Lower leg skin (tissue), 2 donors: ENCODE results near the genes ITPR2, TM7SF3, PPFIBP1, MANSC4 and PTHLH.

- PRO-cap: no peak
- RAMPAGE, long total RNA, 2 experiments: no peak in any of the 2 experiments
Measured at GRCh38 chr12:26561554-26562068, 271.4 kb downstream of the ITPR2 start.

DNA sequence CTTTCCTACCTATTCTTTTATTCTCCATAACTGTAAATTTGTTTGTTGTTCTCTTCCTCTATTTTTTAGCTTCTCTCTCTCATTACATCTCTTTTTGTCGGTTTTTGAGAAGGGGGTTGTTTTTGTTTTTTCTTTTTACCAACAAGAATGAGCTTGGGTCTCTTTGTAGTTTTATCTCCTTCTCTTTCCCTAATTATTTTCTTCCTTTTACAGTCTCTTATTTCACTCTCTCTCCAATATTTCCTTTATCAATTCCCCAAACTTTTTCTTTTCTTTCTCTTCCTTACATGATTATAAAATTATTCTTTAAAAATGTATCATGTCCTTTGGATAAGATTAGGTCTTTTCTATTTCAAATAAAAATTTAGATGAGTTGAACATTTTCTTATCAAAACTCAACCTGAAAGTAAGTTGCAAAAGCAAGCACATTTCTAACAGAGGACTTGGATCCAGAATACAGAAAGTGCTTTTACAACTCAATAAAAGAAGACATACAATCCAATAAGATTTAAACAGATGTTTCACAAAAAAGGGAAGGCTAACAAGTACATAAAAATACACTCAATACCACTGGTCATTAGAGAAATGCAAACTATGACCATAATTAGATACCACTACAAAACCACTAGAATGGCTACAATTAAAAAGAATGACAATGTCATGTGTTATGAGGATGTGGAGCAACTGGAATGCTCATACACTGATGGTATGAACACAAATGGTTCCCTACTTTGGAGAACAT is 94.3 kb downstream of the ITPR2 start:
- PRO-cap: no peak
- RAMPAGE, long total RNA, 2 experiments: start-site peak on the minus strand in 1 of 2 experiments, centred at position 396 of the sequence, 13 reads per replicate

- PRO-cap: bidirectional peak, plus-strand start at chr12:26832515, minus-strand start at chr12:26832435; bidirectional peak, plus-strand start at chr12:26833362, minus-strand start at chr12:26833193
- RAMPAGE, long total RNA, 2 experiments: start-site peak on the minus strand in 1 of 2 experiments, at chr12:26833186-26833222 at its widest, 21 reads per replicate
Measured at GRCh38 chr12:26832330-26833273, at the start of gene ITPR2. Gene ITPR2 (minus strand): TSS chr12:26833194.

DNA sequence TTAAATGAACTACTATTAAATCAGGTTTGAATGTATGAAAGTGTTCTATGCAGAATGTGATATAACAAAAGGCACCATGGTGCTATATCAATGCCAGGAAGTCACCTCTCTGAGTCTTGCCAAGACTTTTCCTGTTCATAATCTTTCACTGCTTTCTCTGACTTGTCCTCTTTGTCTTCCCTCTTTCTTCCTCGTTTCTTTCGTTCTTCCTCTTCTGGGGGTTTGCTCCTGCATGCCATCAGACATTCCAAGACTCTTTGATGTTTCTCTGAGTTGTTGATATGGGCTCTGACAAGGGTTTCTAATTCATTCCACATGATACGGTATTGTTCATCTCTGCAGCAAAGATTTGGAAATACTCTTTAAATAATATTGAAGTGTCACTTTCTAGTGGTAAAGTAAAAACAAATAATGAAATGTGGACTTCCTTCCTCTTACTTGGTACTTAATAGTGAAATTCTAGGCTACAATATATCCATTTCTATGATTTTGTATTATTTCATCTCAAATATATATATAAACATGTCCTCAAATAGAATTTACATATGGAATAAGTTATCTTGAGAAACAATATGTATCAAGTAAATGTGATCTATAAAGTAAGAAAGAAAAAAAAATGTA is 24.3 kb downstream of the INTS13 start:
- PRO-cap: no peak
- RAMPAGE, long total RNA, 2 experiments: no peak in any of the 2 experiments

- PRO-cap: no peak
- RAMPAGE, long total RNA, 2 experiments: no peak in any of the 2 experiments
Measured at GRCh38 chr12:26940768-26941163, 2.5 kb downstream of the FGFR1OP2 start.

DNA sequence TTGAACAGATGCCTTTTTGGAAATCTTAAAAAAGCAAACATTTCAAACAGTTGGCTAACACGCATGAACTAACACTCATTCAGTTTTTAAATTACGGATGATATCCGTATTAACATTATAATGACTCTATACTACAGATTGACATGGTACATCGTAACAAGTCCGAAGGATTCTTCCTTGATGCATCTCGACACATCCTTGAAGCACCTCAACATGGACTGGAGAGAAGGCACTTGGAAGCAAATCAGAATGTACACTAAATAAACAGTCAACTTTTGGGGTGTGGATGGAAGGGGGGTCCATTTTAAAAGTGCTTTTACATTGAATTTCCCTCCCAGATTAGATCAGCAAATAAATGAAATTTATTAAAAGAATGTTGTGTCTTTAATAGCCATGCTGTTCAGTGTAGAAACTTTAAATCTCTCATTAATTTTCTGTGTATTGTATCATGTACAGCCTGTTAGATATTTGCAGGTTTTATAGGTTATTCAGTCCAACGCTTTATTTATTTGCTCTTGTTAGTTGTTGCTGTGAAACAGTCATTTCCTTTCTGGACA is 22.2 kb downstream of the FGFR1OP2 start:
- PRO-cap: no peak
- RAMPAGE, long total RNA, 2 experiments: no peak in any of the 2 experiments

DNA sequence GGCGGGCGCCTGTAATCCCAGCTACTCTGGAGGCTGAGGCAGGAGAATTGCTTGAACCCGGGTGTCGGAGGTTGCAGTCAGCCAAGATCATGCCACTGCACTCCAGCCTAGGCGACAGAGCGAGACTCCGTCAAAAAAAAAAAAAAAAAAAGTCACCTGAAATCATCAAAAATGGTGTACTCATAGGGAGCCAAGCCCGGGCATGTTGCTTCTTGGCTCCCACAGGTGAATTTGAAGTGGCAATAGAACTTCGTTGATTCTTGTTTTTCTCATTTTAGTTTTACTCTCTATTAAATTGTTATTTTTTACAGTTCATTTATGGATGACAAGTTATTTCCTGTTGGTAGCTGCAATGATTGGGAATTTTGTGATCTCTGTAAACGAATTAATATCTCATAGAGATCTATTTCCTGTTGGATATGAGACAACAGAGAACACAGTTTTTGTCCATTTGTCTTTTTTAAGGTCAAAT is 1.3 kb downstream of the TM7SF3 start:
- PRO-cap: no peak
- RAMPAGE, long total RNA, 2 experiments: no peak in any of the 2 experiments

DNA sequence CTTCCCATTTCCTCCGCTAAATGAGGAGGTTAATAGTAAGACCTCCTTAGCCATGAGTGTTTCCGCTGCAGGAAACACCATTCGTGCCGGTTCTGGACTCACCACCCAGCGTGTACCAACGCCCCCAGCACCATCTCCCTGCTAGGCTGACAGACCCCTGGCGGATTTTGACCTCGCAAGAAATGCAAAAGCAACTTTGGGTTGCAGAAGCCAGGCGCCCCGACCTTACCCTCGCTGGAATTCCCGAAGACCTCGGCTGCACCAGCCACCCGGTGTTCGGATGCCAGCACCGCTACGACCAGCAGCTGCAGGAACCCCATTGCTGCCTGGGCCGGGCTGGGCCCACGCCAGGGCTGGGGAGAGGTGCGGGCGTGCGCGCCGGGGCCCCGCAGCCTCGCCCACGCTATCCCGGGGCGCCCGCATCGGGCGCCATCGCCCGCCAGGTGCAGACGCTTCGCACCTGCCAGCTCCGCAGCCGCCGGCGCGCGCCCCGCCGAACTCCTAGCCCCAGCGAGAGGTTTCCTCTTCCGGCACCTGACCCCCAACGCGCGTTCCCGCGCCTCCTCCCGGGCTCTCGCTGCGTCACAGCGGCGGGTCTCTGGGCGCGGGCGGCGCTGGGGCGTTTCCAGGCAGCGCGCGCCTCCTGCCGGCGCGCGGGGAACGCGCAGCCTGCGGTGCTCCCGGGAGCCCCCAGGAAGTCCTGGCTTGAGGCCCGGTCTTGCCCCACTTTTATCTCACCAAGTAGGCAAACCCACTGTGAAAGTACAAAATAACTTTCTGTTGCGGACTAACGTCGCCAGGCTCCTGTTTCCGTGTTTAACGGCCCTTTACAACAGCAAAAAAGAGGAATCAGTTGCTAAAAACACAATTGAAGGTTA is at the start of gene TM7SF3:
TM7SF3 (minus strand) TSS at position 536 of the 878 bp plus-strand sequence.
- PRO-cap: bidirectional peak, plus-strand start at position 632 of the sequence, minus-strand start at position 503 of the sequence
- RAMPAGE, long total RNA, 2 experiments: no peak in any of the 2 experiments

DNA sequence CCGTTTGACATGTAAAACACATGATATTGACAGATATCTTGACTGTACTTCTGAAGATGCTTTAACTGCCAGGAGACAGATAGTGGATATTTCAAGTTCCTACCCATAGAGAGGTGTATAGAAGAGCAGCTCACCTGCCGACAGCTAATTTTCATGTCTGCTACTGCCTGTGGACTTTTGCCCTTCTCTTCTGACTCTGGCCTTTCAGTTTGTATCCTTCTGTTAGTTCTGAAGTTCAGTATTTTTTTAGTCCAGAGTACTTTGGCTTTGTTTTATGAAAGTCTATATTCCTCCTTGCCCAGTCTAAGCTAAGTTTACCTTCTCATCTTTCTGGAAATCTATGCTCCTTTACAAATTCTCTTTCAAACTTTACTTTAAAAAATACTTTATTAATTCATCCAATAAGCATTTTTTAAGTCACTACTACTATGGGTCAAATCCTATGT is 30.8 kb upstream of the STK38L start:
- PRO-cap: no peak
- RAMPAGE, long total RNA, 2 experiments: no peak in any of the 2 experiments

DNA sequence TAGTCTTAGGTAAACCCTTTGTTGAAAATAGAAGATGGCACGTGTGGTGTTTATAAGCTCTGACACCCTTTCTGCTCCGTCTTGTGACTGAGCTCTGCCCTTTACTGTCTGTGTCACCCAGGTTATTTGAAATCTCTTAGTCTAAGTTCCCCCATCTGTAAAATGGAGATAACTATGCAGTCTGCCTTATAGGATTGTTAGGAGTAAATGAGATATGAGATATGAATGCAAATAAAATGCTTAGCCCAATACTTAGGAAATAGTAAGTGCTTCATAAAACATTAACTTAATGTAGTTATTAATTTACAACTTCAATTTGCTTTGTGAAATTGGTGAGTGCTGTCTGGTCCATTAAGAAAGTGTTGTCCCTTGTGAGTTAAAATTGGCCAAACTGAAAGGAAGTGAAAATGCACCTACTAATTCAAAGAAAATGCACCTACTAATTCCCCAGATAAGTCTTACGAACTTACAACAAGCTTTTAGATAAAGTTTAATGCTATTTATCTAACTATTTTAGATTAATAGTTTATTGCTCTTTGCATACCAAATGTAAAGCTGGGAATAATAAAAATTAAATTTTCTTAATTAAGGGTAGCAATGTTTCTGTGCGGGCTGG is 1.6 kb downstream of the BMAL2 start:
- PRO-cap: no peak
- RAMPAGE, long total RNA, 2 experiments: no peak in any of the 2 experiments

DNA sequence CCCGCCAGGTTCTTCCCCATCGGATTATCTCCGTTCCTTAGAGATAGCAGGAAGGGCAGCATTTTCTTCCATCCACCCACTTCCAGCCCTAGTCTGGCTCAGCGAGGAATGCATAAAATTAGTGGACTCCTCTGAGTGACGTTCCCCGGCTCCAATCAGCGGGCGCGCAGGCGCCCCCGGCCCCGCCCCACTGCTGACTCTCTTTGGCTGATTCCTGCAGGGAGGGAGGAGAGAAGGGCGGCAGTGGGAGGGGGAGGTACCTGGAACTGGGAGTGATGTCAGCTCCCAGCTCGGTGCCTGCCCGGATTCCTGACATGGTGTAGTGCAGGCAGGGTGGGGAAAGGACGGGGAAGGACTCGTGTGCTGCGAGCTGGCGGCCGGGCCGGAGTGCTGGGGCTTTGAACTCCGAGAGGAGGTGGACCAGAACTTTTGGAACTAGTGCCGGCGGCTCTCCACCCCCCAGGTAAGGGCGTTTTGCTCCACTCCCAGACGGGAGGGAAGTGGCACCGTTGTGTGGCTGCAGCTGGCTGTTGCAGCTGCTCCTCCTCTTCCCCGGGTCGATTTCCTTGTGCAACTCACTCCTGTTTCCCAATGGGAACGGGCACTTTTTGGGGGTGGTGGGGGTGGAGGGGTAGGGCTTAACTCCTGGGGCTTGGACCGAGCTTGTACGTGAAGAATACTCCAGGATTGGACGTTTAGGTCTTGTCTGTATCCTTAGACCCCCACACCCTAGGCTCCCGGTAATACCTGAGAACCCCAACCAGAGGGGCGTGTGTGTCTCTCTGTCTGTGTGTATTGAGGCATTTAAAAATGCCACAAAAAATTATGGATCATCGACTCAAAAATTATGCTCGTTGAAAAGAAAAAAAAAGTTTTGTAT is at the start of gene PPFIBP1:
PPFIBP1 (plus strand) TSS at position 304 of the 880 bp plus-strand sequence.
- PRO-cap: bidirectional peak, plus-strand start at position 304 of the sequence, minus-strand start at position 90 of the sequence; bidirectional peak, plus-strand start at position 488 of the sequence, minus-strand start at position 515 of the sequence
- RAMPAGE, long total RNA, 2 experiments: start-site peak on the plus strand in 2 of 2 experiments, centred at positions 289 to 299 of the sequence, 231 to 314 reads per replicate

- PRO-cap: no peak
- RAMPAGE, long total RNA, 2 experiments: no peak in any of the 2 experiments
Measured at GRCh38 chr12:27616230-27616913, 79.9 kb upstream of the REP15 start.

DNA sequence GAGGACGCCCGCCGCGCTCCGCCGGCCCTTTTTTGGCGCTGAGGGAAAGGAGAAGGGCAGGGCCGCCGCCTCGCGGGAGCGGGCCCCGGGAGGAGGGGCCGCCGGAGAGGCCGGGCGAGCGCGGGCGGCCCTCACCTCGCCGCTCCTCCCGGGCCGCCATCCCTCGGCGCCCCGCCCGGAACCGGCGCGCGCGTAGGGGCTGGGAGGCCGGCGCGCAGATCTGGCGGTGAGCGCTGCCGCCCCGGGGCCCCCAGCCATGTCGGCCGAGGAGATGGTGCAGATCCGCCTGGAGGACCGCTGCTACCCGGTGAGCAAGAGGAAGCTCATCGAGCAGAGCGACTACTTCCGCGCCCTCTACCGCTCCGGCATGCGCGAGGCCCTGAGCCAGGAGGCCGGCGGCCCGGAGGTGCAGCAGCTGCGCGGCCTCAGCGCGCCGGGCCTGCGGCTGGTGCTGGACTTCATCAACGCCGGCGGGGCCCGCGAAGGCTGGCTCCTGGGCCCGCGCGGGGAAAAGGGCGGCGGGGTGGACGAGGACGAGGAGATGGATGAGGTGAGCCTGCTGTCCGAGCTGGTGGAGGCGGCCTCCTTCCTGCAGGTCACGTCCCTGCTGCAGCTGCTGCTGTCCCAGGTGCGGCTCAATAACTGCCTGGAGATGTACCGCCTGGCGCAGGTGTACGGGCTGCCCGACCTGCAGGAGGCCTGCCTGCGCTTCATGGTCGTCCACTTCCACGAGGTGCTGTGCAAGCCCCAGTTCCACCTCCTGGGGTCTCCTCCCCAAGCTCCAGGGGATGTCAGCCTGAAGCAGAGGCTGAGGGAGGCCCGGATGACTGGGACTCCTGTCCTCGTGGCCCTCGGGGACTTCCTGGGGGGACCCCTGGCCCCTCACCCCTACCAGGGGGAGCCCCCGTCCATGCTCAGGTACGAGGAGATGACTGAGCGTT is at the start of gene MANSC4:
MANSC4 (minus strand) TSS at position 162 of the 941 bp plus-strand sequence.
- PRO-cap: bidirectional peak, plus-strand start at position 81 of the sequence, minus-strand start at position 34 of the sequence; bidirectional peak, plus-strand start at position 195 of the sequence, minus-strand start at position 175 of the sequence
- RAMPAGE, long total RNA, 2 experiments: no peak in any of the 2 experiments

GRCh38 chr12:27798690-27799038 is 18.6 kb upstream of the MANSC4 start:
- PRO-cap: unidirectional peak, plus-strand start at chr12:27798852
- RAMPAGE, long total RNA, 2 experiments: no peak in any of the 2 experiments

- PRO-cap: unidirectional peak, plus-strand start at chr12:27969876; bidirectional peak, plus-strand start at chr12:27970377, minus-strand start at chr12:27970416
- RAMPAGE, long total RNA, 2 experiments: no peak in any of the 2 experiments
Measured at GRCh38 chr12:27969663-27970695, 2.6 kb downstream of the PTHLH start.

DNA sequence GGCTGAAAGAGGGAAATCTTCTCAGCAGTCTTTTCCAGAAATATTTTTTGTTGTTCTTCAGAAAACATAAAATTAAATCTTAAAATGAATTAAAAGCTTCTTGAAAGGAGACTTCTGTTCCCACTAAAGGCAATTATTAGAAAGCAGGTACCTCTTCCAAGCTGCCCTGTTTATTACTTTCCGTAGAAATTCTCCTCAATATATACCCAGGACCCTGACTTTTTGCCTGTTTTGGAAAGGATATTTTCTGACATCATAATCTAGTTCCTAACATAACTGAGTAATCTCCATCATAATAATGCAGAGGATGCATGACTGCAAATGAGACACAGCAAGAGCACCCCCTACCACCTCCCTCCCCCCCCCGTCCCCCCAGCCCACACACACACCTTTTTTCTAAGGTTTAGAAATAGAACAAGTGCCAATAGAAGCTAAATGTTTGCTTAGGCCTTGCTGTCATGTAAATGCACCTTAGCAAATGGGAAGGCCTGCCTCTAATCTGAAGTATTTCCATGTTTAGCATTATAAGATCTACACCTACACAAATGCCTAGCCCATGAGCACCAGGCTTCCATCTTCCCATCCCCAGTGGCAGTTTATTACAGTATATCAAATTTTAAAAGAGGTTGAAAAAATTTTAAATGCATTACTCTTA is at the start of gene PTHLH:
PTHLH (minus strand) TSS at position 175 of the 655 bp plus-strand sequence.
- PRO-cap: no peak
- RAMPAGE, long total RNA, 2 experiments: no peak in any of the 2 experiments

- PRO-cap: no peak
- RAMPAGE, long total RNA, 2 experiments: no peak in any of the 2 experiments
Measured at GRCh38 chr12:28450082-28450638, 259.9 kb downstream of the CCDC91 start.

DNA sequence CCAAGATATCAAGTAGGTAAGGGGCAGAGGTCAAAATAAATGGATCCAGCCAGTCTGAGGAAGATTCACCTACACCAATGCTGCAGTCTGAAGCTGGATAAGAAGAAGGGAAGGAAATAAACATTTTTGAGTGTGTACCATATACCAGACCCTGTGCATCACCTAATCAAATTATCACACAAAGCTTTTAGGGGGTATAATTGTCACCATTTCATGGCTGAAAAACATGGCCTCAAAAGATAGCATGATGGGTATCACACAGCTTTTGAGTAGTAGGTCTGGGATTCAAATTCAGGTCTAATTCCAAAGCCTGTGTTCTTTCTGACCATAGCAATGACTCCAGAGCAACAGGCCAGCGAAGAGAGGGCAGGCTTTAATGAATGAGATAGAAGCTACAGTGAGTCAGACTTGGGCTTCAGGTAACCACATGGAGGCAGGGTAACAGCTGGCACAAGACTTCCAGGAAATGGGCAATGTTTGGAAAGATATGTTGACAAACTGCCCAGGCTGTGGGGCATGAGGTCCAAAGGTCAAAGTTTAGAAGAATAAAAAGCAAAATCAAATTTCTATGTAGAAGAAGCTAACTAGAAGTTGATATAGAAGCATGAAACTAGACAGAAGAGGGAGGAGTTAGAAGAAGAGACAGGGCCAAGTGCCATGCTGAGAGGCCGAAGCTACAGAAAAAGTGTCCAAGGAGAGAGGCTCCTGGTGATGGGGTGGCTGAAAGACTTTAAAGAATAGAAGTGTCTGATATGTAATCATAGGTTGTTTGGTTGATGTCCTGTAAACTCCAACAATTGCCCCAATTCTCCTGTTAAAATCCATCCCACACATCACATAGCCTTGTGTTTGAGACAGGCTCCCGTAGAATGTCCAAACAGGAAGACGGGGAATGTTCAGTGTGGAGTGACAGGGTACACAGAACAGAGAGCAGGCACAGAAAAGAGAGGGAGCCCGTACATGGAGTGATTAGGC is 384.5 kb downstream of the CCDC91 start:
- PRO-cap: no peak
- RAMPAGE, long total RNA, 2 experiments: no peak in any of the 2 experiments

DNA sequence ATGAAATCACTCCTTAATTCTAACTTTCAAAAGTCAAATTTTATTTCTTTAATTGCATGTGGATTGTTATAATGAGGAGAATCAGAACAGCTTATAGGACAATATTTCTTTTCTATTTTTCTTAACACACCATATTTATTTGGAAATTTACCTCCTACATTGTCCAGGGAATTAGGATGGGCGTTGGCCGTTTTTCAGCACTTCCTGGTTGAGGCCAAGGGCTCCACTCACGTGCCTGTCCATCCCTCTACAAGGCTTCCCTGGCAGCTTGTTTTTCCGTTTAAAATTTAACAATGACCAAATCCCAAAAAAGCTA is 1.1 kb upstream of the FAR2 start:
- PRO-cap: unidirectional peak, plus-strand start at position 230 of the sequence
- RAMPAGE, long total RNA, 2 experiments: no peak in any of the 2 experiments

DNA sequence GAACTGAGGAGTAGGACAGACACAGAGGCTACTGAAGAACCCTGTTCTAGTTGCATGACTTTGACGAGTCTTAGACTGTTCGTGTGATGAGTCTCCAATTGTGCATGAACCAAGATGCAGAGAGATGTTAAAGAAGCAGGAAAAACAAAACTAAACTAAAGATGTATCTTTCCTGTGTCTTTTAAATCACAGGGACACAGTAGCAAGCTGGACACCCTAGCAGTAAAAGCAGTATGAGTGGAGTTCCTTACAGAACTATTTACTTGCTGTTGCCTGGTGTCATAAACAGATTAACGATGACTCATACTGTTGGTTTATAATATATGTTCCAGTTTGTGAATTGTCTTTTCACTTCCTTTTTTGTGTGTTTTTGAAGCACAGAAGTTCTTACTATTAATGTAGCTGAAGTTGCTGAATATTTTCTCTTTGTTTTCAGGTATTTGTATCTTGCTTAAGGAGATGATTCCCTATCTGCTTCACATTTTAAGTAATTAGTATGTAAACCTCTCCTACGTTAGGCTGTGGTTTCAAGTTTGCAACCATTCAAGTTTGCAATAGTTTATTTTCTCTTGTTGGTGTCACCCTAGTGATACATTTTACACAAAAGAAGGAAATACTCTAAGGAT is 15.7 kb downstream of the FAR2 start:
- PRO-cap: no peak
- RAMPAGE, long total RNA, 2 experiments: no peak in any of the 2 experiments